ENCODE data around the genes HHIPL1, DEGS2 and WARS1.

- RRBS = no CpG with 5 or more reads among the region's 20 CpGs
These were observed 32.5 kb downstream of the CCNK start for GRCh38 chr14:99513471-99514250.

GRCh38 chr14:99514251-99514949 is 33.2 kb downstream of the CCNK start:
- RRBS = 100% methylated on average over 1 of the region's 9 CpGs

DNA sequence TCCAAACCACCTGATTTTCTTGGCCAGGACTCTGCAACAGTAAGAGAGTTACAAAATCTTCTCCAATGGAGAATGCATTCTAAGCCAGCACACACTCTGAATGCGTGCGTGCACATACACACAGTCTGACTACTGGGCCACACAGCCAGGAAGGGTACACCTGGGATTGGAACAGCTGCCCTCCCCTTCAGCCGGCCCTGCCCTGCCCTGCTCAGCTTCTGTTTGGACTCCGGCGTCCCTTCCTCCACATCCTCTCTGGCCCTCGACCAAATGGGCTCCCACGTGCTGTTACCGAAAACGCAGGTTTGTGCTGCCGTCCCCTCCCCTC is 42.9 kb downstream of the CCNK start:
- RRBS = no CpG with 5 or more reads among the region's 10 CpGs

- RRBS = no CpG with 5 or more reads among the region's 8 CpGs
These were observed 57.7 kb downstream of the CCDC85C start for GRCh38 chr14:99546254-99546690.

GRCh38 chr14:99579819-99580662 is 24.0 kb downstream of the CCDC85C start:
- RRBS = 51% methylated on average over 2 of the region's 20 CpGs

- RRBS = 9% methylated on average over 2 of the region's 44 CpGs
These were observed 767 bp upstream of the CCDC85C start for GRCh38 chr14:99604718-99605229.

- RRBS = no CpG with 5 or more reads among the region's 10 CpGs
These were observed 8.1 kb upstream of the CCDC85C start for GRCh38 chr14:99612039-99612631.

DNA sequence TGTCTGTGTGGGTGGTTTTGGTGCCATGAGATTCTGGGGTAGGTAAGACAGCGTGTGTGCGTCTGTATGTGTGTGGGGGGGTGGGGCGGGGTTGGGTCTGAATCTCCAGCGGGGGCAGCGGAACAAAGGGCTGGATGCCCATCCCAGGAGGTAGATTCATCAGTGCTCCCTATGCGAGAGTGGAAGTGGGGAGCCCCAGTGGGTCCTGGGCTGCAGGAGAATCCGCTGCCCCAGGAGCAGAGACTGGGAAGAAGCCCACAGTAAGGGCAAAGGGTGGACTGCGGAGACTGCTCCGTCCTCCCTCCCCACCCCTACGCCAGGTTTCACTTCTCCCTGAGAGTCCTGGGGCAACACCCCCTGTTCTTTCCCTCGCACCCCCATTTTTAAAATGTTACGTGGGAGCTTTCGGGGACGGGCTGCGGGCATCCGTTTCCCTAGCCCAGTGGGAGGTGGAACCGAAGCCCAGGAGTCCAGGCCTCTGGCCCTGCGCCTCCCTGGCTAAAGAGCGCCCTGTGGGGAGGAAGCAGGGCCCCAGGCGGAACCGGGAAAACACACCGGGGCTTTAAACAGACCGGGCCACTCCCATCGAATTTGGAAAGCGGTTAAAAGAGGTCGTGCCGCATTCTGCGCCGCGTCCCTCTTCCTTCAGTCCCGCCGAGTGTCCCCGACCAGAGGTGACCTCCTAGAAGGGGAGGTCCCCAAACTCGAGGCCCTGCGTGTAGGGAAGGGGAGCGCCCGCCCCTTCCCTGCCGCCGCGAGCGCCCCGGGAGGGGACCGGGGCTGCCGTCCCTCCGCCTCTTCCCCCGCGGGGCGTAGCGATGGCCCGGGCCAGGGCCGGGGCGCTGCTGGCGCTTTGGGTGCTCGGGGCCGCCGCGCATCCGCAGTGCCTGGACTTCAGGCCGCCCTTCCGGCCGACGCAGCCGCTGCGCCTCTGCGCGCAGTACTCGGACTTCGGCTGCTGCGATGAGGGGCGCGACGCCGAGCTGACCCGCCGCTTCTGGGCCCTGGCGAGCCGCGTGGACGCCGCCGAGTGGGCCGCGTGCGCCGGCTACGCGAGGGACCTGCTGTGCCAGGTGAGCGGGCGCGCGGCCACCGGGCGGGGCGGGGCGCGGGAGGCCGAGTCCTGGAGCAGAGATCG is at the start of gene HHIPL1:
Gene HHIPL1 (plus strand): TSS at position 740 of the 1,138 bp plus-strand sequence.
- RRBS = 3% methylated on average over 24 of the region's 98 CpGs

DNA sequence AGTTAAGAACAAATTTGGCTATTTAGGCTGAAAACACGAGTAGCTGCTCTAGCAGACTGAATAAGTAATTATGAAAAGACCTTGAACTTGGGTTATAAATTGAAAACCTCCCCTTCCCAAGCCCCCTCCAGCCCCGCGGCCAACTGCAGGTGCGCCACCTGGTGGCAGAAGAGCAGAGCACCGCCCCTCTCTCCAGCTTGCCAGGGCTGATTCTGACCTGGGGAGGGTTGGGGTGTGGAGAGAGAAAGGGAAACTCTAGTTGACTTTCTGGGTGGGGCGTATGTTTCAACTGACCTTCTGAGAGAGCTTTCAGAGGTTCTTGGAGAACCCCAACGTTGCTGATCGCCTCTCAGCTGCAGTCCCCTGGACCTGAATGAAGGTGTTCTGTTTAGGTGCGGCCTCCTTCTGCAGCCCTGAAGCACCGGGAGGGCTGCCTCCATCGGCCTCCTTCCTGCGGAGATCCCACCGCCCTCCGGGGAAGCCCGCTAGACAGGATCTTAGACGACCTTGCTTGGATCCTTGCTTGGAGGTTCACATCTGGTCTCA is 118.2 kb upstream of the EVL start:
- RRBS = 67% methylated on average over 5 of the region's 16 CpGs

DNA sequence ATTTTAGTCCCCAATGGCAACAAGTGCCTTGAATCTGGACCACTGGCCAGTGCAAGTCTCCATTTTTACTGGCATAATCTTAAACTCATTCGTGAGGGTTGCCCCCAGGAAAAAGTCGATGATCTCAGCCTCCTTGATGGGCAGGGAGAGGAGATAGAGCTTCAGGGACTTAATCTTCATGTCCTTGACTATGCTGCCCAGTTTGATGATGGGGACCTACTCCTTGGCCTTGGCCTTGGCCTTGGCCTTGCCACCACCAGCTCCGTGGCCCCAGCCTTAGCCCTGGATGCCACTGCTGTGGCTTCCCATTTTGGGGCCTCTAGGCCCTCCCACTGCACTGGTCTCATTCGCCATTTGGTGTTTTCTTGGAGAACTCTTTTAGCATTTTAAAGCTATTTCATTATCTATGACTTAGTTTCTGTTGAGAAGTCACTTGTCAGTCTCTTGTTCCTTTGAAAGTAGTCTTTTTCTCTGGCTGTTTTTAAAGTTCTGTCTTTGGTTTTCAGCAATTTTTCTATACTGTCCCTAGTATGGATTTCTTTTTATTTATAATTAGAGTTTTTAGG is 90.3 kb upstream of the EVL start:
- RRBS = no CpG with 5 or more reads among the region's 4 CpGs

GRCh38 chr14:100063494-100064060 is 1.6 kb upstream of the EVL start:
- RRBS = no CpG with 5 or more reads among the region's 7 CpGs

GRCh38 chr14:100158848-100159372 is 535 bp downstream of the DEGS2 start:
- RRBS = 2% methylated on average over 13 of the region's 51 CpGs

DNA sequence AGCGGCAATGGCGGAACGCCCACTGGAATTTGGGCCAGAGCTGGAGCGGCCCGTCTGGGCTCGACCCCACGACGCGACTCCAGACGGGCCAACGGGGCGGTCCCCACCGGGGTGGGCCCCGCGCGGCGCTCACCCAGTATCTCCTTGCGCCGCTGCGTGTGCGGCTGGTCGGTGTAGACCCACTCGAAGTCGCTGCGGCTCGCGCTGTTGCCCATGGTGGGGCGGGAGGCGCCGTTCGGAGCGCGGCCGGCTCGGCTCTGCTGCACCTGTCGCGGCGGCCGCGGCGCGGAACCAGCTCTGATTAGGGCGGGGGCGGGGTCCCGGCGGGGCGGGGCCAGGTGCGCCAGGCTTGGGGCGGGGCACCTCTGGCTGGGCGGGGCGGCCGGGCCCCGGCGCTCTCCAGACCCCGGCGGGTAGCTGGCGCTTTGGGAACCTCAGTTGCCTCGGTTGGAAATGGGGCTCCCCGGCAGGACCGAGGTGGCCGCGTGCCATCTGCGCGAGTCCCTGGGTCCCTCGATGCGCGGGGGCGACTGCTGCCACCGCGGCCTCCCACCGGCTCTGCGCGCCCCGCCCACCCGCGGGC is at the start of gene DEGS2:
Gene DEGS2 (minus strand): TSS at position 273 of the 583 bp plus-strand sequence.
- RRBS = 3% methylated on average over 38 of the region's 76 CpGs

GRCh38 chr14:100305205-100306183 is 750 bp downstream of the SLC25A29 start:
- RRBS = 2% methylated on average over 30 of the region's 83 CpGs

- RRBS = no CpG with 5 or more reads among the region's 15 CpGs
These were observed 2.9 kb downstream of the SLC25A47 start for GRCh38 chr14:100325945-100326521.

DNA sequence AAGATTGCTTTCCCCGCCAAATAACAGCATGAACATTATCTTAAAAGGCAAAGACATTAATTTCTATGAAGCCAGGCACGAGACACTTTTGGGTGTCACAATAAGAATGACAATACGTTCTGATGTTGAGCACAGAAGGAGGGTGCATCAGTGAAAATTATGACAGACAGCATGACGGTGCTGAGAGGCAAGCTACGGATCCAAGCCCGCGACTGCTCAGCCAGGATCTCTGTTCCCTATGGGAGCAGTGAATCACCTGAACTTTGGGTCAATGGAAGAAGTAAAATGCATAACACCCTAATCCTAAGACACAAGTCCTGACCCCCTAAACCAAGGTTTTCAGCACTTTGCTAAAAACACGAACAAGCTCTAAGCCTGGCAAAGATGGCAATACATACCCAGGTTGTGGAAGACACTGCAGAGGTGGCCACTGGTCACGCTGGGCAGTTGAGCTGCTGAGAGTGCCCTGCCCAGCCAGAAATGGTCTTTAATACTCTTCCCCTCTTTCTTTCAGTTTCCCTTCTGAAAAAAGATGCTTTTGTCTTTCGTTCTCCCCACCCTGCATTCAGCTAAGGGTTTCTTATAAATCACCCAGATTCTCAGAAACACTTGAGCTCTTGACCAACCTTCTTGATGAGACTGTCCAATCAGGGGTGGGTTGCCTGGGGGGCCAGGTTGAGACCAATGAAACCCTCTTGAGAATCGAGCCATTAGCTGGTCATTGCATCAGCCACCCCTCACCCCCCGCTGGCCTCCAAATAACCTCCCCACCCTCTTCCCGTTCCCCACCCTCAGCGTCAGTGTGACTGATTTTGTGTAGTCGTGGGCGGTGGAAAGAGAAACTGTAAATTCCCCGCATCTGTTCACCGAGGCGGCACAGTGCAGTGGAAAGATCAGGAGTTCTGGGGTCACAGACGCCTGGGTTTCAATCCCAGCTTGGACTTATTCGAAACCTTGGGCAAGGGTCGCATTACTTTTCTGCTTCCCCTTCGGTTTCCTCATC is at the start of gene WARS1:
Gene WARS1 (minus strand): TSS at position 463 of the 1,003 bp plus-strand sequence.
- RRBS = no CpG with 5 or more reads among the region's 23 CpGs

DNA sequence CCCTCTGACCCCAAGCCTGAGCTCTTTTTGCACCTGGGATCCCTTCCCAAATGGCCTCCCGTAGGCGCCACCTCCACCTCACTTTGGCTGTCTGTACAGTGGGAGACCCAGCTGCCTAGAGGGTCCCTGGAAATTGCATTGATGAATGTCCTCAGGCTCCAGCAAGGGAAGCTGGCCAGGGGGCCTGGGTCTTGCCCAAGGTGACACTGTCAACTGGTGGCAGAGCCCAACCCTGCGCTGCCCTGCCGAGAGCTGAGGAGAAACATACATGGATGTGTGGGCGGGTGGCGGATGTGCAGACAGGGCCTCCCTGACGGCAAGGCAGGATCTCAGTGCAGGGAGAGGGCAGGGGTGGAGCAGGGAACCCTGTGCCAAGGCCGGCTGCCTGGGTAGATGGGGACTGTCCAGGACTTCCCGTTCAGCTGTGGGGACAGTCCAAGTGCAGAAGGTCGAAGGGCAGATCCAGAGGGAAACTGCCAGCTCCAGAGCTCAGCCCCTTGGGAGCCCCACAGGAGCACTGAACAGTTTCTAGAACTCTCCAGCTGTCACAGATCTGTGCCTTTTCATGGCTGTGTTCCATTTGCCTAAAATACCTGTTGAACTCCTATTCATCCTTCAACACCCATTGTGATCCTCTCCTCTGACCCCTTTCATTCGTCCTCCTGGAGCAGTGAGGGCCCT is 53.1 kb downstream of the BEGAIN start:
- RRBS = no CpG with 5 or more reads among the region's 11 CpGs

DNA sequence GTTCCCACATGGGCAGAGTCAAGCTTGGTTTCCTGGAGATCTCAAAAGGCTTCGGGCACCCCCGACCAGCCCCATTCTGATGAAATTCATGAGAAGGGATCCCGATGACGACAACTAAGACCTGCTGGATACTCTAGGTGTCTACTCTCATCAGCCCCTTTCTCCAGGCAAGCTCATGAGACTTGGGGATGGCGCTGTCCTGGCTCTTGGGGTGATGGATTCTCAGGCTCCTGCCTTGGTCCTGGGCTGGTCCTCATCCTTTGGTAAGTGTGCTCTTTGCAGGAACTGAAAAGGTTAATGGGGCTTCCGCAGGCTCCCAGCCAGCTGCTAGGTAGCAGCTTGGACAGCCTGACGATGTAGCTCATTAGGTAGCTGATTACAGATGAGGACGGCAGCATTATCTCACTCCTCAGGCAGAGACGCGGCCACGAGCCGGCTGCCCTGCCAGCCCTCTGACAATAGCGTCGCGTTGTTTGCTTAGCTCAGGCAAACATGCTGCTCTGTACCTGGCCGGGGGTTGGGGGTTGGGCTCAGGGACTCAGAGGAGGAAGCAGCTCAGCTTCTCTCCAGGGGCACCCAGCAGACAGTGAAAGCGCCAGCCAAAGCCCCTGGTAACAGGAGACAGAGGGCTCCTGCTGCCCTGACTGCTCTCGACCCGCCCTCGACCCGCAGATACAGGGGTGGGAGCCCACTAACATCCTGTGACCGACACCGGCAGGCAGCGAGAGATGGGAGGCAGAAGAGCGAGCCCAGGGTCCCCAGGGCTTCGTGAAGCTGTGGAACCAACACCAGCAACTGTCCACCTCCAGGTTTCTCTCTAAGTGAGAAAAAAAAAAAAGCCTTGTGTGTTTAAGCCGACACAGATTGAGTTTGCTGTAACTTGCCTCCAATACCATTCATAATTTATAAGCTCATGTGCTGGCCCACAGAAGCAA is 53.6 kb upstream of the DLK1 start:
- RRBS = 47% methylated on average over 5 of the region's 27 CpGs

DNA sequence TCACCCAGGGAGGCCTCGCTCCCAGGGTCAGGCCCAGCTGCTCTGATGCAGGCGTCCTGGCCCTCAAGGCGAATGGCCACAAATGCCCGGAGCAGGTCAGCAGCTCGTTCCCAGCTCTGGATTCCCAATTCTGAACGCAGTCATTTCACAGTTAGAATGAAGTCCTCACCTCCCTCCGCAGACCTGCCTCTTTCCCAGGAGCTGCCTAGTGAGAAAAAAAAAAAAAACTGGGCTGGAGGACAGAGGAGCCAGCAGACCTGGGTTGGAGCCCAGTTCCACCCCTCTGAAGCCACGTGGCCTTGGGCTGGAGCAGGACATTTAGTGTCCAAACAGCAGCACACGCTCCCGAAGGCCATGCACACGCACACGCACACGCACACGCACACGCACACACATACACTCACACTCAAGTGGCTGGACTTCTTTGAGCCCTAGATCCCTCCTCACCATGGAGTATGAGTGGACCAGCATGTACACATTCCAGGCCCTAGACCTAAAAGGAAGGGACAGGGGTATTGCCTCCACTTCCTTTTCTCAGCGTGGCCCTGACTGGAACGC is 262.3 kb upstream of the PPP2R5C start:
- RRBS = no CpG with 5 or more reads among the region's 17 CpGs

DNA sequence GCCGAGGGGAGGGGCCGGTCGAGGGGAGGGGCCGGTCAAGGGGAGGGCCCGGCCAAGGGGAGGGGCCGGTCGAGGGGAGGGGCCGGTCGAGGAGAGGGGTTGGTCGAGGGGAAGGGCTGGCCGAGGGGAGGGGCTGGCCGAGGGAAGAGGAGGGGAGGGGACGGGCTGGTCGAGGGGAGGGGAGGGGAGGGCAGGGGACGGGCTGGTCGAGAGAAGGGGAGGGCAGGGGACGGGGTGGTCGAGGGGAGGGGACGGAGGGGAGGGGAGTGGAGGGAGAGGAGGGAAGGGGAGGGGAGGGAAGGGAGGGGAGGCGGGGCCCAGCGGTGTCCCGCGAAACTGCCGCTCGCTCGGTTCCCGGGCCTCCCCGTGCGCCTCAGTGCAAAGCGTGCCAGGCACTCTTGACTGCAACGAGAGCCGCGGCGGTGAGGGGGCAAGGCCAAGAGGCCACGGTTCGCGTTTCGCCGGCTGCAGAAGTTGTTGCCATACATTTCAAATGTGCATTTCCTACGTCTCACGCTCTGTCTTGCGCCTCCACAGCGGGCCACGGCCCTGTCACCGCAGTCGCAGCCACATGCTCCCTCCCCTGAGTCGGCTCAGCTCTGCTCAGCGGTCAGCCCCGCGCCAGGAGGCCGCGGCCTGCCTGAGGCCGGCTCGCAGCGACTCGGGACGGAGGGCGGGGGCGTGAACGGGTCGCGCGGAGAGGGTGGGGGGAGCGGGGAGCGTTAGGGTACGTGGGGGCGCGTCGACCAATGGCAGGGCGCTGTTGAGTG is 530 bp upstream of the PPP2R5C start:
- RRBS = under 1% methylated on average over 9 of the region's 70 CpGs

Data from AG10803 (cell line).